ENCODE data around the genes GPATCH8 and GJC1.

- PRO-cap, result no peak
- RAMPAGE, long total RNA, 4 experiments, result no peak in any of the 4 experiments
Measured at GRCh38 chr17:44191362-44191984, 4.7 kb downstream of the TMUB2 start.

DNA sequence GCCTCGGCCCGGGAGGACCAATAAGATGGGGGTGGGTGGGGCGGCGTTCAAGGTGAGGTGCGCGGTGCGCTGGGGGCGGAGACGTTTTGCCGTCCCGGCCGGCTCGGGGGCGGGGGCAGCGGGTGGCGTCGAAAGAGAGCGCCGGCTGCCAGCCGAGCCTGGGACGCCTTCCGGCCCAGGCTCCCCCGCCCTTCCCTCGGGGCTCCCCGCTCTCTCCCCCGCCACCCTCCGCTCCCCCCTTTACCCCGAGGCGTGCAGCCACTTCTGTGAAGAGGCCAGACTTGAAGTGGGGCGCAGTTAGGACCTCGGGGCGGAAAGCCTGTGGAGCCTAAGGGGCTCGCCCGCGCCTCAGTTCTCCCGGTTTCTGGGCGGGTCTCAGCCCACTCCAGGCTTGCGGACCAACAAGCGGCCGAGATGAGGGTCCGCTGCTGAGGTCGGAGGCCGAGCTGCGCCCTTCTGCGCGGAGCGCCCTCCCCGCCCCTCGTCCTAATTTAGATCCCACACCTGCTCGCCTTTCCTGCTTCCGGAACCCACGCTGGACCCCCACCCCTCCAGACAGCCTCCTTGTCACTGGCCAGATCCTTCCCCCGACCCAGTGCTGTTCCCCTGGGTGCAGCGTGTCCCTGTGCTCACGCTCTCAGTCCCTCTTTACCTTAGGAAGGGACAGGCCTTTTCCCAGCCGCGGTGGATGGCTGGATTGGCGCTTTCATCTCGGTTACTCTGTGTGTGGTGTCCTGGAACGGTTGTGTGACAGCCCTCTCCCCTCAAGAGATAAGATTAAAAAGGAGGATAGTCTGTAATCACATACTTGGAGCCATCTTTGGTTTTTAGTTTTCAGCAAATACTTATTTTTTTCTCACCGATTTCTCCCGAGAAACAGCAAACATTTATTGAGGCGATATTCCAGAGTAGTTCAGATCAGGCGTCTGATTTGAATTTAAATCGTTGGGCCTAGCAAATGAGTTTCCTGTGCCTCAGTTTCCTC, 849 bp upstream of the ATXN7L3 start:
- PRO-cap, result bidirectional peak, plus-strand start at position 134 of the sequence, minus-strand start outside the sequence
- RAMPAGE, long total RNA, 4 experiments, result no peak in any of the 4 experiments

GRCh38 chr17:44220548-44221176, 1.2 kb upstream of the UBTF start:
- PRO-cap, result no peak
- RAMPAGE, long total RNA, 4 experiments, result start-site peak on the minus strand in 4 of 4 experiments, at chr17:44220847-44220892 at its widest, 52 to 185 reads per replicate

GRCh38 chr17:44222022-44222926, 2.8 kb upstream of the UBTF start:
- PRO-cap, result no peak
- RAMPAGE, long total RNA, 4 experiments, result start-site peak on the plus strand in 1 of 4 experiments, at chr17:44222234-44222269 at its widest, 6 reads per replicate

- PRO-cap, result no peak
- RAMPAGE, long total RNA, 4 experiments, result no peak in any of the 4 experiments
Measured at GRCh38 chr17:44235514-44236022, 16.1 kb upstream of the UBTF start.

- PRO-cap, result no peak
- RAMPAGE, long total RNA, 4 experiments, result no peak in any of the 4 experiments
Measured at GRCh38 chr17:44374512-44375229, 11.0 kb upstream of the FAM171A2 start.

DNA sequence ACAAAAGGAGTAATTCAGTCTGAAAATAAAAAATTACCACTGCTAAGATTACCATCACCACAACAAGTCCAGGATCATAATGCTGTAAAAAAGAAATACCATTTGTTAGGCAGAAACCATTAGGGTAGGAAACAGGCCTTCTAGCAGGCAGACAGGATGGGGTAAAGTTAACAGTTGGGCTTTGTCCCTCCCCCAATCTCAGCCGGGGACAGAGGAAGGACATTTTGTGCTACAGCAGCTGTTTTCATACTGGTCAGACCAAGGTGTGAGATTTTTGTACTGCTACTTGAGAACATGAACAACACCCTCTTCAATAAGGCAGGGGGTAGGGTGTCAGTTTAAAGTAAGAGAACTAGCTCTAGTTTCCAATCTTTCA, 49.2 kb upstream of the ITGA2B start:
- PRO-cap, result no peak
- RAMPAGE, long total RNA, 4 experiments, result no peak in any of the 4 experiments

GRCh38 chr17:44448250-44449028, 54.8 kb downstream of the GPATCH8 start:
- PRO-cap, result no peak
- RAMPAGE, long total RNA, 4 experiments, result no peak in any of the 4 experiments

- PRO-cap, result no peak
- RAMPAGE, long total RNA, 4 experiments, result start-site peak on the minus strand in 3 of 4 experiments, at chr17:44503379-44503619 at its widest, 72 to 333 reads per replicate
Measured at GRCh38 chr17:44502903-44504136, at the start of gene GPATCH8. Gene GPATCH8, minus strand, starts transcription at chr17:44503406.

DNA sequence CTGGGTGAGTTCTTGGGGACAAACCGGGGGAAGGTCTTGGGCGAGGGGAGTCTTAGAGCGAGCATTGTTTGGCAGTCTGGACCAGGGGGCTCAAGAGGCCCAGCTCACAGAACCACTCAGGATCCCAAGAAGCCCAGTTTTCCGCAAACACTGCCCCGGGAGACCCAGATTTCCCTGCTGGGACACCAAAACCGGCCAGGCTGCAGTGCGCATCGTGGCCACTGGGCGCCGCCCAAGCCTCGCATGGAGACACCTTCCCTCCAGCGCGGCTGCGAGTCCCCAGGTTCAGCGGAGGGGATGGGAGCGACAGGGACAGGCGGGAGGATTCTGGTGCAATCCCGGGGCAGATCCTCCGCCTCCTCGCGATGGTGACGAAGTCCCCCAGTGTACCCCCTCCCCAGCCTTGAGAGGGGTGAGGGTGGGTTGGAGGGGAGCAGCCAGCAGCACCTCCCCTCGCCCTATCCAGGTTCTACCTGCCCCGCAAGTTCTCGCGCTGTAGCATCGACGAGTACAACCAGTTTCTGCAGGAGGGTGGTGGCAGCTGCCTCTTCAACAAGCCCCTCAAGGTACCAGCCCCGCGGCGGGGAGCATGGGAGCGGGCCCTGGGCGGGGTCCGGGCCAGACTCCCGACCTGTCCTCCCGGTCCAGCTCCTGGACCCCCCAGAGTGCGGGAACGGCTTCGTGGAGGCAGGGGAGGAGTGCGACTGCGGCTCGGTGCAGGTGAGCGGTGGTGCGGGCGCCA, 16.1 kb downstream of the ADAM11 start:
- PRO-cap, result no peak
- RAMPAGE, long total RNA, 4 experiments, result no peak in any of the 4 experiments

GRCh38 chr17:44829363-44830340, at the start of gene GJC1:
Gene GJC1, minus strand, starts transcription at chr17:44830287.
- PRO-cap, result no peak
- RAMPAGE, long total RNA, 4 experiments, result start-site peak on the minus strand in 2 of 4 experiments, at chr17:44829346-44829694 at its widest, 5 reads per replicate

DNA sequence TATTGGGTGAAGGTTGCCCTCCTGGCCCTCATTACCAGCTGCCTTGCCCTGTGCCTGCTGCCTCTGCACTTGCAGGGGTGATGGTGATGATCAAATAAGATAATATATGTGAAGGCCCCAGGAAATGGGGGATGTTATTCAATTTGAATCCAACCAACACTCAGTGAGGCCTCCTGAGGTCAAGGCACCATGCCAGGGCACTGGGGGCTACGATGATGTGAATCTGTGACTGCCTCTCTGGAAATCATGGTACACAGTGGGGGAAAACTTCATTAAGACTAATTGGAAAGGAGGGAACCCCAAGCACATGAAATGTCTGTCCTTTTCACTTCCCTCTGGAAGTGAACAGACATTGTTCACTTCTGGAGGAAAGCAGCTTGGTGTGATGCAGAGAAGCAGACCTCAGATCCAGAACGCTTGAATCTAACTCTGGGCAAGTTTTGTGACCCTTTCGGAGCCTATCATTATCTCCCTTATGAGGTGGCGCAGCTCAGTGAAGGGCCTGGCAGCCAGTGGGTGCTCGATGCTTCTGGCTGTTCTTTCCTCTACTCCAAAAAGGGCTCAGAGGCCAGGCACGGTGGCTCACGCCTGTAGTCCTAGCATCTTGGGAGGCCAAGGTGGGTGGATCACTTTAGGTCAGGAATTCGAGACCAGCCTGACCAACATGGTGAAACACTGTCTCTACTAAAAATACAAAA, 8.0 kb upstream of the GFAP start:
- PRO-cap, result no peak
- RAMPAGE, long total RNA, 4 experiments, result no peak in any of the 4 experiments

GRCh38 chr17:45112221-45112833, 20.0 kb downstream of the PLCD3 start:
- PRO-cap, result no peak
- RAMPAGE, long total RNA, 4 experiments, result no peak in any of the 4 experiments

GRCh38 chr17:45129302-45130566, 2.6 kb downstream of the PLCD3 start:
- PRO-cap, result no peak
- RAMPAGE, long total RNA, 4 experiments, result no peak in any of the 4 experiments

DNA sequence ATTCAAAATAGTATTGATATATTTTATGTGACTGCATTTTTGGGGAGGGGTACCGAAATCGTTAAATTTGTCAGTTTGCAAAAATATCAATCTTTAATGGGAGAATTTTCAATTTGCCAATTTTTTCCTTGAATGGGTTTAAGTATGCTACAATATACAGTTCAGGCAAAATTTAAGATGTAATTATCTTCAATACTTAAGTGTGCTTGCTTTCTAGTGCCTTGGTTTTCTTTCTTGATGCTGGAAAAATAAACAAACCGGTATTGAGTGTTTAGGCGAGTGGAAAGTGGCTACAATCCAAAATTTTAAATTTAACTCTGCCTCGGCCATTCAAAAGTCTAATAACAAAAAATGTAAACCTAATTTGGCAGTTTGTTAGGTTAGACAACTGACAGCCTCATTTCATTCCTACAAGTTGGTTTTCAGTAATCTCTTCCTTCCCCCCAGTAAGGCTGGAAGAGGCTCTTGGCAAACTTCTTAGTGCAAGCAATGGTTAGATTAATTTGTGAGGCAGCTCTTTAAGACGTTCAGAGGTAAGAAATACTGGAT, 2.5 kb downstream of the HEXIM1 start:
- PRO-cap, result no peak
- RAMPAGE, long total RNA, 4 experiments, result no peak in any of the 4 experiments

GRCh38 chr17:45158397-45158793, 3.3 kb upstream of the HEXIM2 start:
- PRO-cap, result no peak
- RAMPAGE, long total RNA, 4 experiments, result no peak in any of the 4 experiments

- PRO-cap, result no peak
- RAMPAGE, long total RNA, 4 experiments, result start-site peak on the plus strand in 1 of 4 experiments, at chr17:45222157-45222242 at its widest, 9 reads per replicate
Measured at GRCh38 chr17:45222115-45222609, 477 bp downstream of the FMNL1 start.

DNA sequence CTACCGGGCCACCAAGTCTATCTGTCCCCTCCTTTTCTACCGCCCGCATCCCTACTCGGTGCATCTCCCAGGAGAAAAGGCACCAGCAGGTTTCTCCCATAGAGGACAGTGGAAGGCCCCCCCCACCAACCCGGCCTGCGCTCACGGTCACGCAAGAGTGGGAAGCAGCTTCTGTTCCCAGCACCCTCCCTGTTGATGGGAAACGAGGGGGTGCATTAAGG, 26.8 kb upstream of the SPATA32 start:
- PRO-cap, result no peak
- RAMPAGE, long total RNA, 4 experiments, result no peak in any of the 4 experiments

DNA sequence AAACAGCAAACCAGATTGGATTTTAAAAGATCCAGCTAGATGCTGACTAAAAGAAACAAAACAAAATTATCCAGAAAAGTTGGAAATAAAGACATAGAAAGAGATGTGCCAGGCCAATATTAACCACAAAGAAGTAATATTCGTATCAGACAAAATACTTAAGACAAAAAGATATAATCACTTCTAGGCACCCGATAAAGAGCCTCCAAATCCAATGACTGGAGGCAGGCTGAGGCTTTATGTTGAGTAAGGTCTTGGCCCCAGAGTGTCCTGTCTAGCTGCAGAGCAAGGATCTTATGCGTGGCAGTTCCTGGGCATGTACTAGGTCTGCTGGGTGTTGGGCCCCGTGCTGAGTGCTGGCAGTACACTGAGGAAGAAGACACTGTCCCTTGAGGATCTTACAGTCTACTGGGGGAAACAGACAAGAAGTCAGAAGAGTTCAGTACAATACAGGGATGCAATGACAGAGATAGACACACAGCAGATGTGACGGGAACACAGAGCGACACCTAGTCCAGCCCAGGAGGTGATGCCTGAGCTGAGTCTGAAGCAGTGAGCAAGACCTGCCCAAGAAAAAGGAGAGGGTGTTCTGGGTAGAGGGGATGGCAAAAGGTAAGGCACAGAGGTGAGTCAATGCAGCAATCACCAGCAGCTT, 18.3 kb downstream of the MAP3K14 start:
- PRO-cap, result no peak
- RAMPAGE, long total RNA, 4 experiments, result no peak in any of the 4 experiments

GRCh38 chr17:45320830-45321364, 4.1 kb upstream of the MAP3K14 start:
- PRO-cap, result no peak
- RAMPAGE, long total RNA, 4 experiments, result no peak in any of the 4 experiments